NT2/D1 (cell line): ENCODE results near the gene HHLA2.

GRCh38 chr3:101576510-101577272 is 2.7 kb downstream of the PCNP start:
- RRBS, 2 experiments, result no CpG with 5 or more reads among the region's 33 CpGs

GRCh38 chr3:101635809-101636799 is 40.8 kb downstream of the ZBTB11 start:
- RRBS, 2 experiments, result no CpG with 5 or more reads among the region's 18 CpGs

DNA sequence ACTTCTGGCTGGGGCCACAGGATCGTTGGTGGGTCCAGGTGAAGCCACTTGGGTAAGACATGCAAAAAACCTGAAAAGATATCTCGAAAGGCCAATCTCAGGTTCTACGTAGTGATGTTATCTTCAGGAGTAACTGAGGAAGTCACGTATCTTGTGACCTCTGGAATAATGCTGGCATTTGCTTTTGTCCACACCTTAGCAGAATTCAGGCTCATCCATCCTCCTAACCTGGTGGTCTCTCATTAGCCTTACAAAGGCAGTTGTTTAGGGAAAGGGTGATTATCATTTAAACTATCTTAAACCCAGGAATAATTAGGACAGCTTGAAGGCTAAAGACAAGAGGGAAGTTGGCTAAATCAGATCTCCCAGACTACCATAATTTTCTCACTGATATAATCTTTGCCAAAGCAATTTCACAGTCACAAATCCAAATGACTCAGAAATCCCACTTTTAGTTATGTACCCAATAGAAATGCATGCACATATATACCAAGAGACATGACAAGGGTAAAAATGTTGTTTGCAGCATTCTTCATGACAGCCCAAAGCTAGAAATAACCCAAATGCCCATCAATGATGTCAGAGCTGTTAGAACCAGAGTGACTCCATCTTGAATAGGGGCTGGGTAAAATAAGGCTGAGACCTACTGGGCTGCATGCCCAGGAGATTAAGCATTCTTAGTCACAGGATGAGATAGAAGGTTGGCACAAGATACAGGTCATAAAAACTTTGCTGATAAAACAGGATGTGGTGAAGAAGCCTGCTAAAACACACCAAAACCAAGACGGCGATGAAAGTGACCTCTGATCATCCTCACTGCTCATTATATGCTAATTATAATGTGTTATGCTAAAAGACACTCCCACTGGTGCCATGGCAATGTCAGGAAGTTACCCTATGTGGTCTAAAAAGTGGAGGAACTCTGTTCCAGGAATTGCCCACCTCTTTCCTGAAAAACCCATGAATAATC is 33.2 kb downstream of the ZBTB11 start:
- RRBS, 2 experiments, result no CpG with 5 or more reads among the region's 6 CpGs

GRCh38 chr3:101791728-101792472 is 12.9 kb downstream of the NXPE3 start:
- RRBS, 2 experiments, result no CpG with 5 or more reads among the region's 4 CpGs

DNA sequence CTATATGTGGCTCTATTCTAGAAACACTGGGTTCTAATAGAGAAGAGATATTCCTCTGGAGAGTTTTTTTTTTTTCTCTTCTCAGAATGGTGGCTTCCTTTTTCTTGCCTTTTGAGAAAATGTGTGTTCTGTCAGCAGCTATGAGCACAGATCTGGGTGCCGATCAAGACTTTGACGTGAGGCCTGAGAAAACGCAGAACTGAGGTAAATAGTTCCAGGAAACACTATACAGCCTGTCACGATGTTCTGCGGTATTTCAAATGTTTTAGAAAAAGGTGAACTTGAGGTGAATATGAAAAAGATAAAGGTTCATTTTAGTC is 264.9 kb downstream of the NFKBIZ start:
- RRBS, 2 experiments, result no CpG with 5 or more reads among the region's 5 CpGs

- RRBS, 2 experiments, result 91 to 98% methylated on average over 2 of the region's 9 CpGs
Observed at GRCh38 chr3:104160435-104160915, 1206.2 kb upstream of the ALCAM start.

DNA sequence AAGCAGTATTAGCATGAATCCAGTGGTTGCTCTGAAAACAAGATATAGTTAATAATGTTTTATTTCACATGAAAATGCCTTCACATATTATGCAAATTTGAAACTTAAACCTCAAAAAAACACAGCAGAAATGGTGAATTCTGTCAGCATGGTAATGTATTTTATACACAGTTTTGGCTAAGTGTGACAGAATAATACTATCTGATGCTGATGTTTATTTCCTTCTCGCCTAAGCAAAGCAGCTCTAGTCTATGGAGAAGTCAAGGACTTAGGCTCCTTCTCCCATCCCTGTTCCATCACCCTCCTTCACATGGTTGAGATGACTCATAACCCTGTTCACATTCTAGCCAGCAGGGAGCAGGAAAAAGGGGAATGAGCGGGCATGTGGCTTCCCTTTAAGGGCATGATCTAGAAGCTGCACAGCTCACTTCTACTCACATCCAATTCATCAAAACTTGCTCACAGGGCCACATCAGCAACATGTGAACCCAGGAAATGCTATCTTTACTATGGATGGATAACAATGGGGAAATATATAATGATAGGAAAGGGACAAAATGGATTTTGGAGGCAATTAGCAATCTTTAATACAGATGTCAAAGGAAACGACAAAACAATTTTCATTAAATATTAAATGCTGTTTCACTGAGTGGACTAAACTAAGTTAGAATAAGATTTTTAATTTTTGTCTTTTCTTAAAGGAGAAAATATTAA is 40.9 kb downstream of the CBLB start:
- RRBS, 2 experiments, result no CpG with 5 or more reads among the region's 3 CpGs

GRCh38 chr3:105853852-105854620 is 14.8 kb downstream of the CBLB start:
- RRBS, 2 experiments, result no CpG with 5 or more reads among the region's 7 CpGs

DNA sequence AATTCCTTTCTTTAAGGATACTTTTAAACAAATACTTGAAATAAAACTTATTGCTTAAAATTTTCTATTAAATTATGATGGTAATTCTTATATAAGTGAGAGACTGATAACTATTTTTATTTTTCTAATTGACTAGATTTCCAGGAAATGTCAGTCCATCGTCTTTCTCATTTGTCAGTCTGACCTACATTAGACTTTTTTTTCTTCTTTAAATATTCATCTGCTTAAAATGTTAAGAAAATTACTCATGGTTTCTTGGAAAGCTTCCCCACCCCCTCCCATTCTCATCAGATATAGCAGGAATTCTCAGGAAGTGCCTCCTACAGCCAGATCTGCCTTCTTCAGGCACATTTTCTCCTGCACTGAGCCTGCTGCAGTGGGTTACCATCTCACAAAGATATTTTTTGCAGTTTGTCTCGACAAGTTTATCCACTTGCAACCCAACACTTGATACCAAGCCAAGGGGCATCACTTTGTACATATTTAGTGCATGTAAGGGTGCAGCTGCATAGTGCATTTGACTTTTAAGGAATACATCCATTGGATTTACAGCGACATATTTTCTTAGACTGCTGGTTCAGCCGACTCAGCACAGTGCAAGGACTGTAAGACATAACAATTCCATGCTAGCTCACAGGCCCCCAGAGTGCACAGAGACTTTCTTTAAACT is 262.0 kb upstream of the CBLB start:
- RRBS, 2 experiments, result no CpG with 5 or more reads among the region's 4 CpGs

DNA sequence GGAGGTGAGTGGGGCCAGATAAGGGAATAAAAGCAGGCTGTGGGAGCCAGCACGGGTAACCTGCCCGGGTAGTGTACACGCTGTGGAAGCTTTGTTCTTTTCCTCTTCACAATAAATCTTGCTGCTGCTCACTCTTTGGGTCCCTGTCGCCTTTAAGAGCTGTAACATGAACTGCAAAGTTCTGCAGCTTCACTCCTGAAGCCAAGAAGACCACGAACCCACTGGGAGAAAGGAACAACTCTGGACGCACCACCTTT is 732.9 kb upstream of the CCDC54 start:
- RRBS, 2 experiments, result no CpG with 5 or more reads among the region's 6 CpGs

GRCh38 chr3:107429770-107430285 is 52.6 kb downstream of the CCDC54 start:
- RRBS, 2 experiments, result 1 to 2% methylated on average over 10 of the region's 22 CpGs

GRCh38 chr3:107430661-107431747 is 53.8 kb downstream of the CCDC54 start:
- RRBS, 2 experiments, result under 1 to 2% methylated on average over 18 to 24 of the region's 88 CpGs

DNA sequence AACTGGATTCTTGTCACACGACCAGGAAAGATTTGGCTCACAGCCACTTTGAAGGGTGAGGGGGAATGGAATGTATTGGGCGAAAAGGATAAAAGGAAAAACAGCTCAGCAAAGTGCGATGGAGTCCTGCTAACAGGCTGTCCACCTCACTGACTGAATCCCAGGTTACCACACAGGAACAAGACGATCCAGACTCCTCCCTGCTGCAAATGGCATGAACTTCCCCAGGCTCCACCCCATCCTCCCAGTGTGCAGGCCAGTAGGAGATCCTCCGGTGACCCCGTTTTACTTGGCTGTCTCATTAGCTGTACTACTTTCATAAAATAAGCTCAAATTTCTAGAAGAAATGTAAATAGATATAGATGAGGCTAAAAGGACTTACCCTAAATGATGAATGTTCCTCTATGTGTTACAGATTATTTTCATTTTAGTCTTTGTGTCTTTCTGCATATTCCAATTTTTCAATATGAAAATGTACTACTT is 186.1 kb downstream of the CD47 start:
- RRBS, 2 experiments, result no CpG with 5 or more reads among the region's 6 CpGs

GRCh38 chr3:108051786-108052225 is 39.0 kb downstream of the CD47 start:
- RRBS, 2 experiments, result no CpG with 5 or more reads among the region's 1 CpG

- RRBS, 2 experiments, result 57 to 80% methylated on average over 14 of the region's 55 CpGs
Observed at GRCh38 chr3:108091319-108091970, 614 bp upstream of the CD47 start.

DNA sequence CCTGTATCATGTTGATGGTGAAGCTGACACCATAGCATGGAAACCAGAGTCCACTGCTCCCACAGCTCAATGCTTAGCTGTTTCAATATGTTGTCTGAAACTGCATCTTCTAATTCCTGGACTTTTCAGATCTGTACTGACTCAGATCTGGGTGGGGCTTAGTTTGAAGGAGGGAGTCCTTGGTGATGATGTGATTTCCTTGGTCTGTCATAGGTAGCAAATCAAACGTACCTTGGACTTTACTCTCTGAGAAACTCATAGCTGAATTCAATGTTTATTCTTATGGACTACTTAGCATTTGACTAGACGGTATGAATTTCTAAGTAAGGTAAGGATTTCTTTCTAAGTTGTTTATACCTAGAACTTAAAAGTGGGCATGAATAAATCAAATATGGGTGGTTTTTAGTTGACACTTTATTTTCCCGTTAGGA is at the start of gene HHLA2:
Gene HHLA2 (plus strand): TSS at position 277 of the 431 bp plus-strand sequence.
- RRBS, 2 experiments, result no CpG with 5 or more reads among the region's 3 CpGs

GRCh38 chr3:108305459-108305864 is 9.1 kb downstream of the HHLA2 start:
- RRBS, 2 experiments, result no CpG with 5 or more reads among the region's 1 CpG